Hematopoietic multipotent progenitor cell (in vitro differentiated cells): ENCODE data around the gene GADD45G.

DNA sequence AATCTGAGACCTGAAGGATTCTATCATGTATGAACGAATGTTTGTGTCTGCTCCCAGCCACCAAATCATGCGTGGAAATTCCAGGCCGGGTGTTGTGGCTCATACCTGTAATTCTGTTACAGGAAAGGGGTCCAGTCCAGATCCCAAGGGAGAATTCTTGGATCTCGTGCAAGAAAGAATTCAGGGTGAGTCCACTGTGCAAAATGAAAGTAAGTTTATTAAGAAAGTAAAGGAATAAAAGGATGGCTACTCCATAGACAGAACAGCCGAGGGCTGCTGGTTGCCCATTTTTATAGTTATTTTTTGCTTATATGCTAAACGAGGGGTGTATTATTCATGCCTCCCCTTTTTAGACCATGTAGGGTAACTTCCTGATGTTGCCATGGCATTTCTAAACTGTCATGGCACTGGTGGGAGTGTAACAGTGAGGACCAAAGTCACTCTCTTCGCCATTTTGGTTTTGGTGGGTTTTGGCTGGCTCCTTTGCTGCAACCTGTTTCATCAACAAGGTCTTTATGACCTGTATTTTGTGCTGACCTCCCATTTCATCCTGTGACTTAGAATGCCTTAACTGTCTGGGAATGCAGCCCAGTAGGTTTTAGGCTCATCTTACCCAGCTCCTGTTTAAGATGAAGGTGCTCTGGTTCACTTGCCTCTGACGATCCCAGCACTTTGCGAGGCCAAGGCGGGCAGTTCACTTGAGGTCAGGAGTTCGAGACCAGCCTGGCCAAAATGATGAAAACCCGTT lies 2.1 kb upstream of the CKS2 start:
- CAGE, long polyA plus RNA: no peak

GRCh38 chr9:89363258-89364441 lies 45.4 kb downstream of the SECISBP2 start:
- CAGE, long polyA plus RNA: no peak

GRCh38 chr9:89386732-89387337 lies 68.5 kb downstream of the SECISBP2 start:
- CAGE, long polyA plus RNA: no peak

DNA sequence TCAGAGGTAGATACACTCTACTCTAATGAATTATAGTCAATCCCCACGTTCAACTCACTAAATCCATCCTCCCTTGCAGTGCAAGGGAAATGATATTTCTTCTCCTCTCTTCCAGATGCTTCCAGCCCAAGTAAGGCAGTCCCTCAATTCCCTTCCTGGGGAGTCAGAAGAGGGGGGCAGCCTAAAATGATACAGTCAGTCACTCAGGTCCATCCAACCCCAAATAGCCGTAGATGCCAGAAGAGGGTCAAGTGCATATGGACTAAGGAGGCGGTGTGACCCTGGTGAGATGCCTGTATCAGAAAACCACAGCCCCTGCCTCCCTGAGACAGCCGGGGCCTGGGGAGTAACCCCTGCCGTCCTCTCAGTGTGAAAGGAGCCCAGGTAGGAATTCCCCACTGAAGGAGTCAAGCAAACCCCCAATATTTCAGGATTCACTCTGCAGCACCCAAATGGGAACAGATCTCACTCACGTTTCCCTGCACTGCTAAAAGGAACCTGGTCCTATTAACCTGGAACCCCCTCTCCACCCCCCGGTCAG lies 70.7 kb downstream of the SEMA4D start:
- CAGE, long polyA plus RNA: no peak

GRCh38 chr9:89435188-89436095 lies 62.5 kb downstream of the SEMA4D start:
- CAGE, long polyA plus RNA: no peak

- CAGE, long polyA plus RNA: no peak
These were observed 9.7 kb upstream of the SEMA4D start for GRCh38 chr9:89507566-89508033.

DNA sequence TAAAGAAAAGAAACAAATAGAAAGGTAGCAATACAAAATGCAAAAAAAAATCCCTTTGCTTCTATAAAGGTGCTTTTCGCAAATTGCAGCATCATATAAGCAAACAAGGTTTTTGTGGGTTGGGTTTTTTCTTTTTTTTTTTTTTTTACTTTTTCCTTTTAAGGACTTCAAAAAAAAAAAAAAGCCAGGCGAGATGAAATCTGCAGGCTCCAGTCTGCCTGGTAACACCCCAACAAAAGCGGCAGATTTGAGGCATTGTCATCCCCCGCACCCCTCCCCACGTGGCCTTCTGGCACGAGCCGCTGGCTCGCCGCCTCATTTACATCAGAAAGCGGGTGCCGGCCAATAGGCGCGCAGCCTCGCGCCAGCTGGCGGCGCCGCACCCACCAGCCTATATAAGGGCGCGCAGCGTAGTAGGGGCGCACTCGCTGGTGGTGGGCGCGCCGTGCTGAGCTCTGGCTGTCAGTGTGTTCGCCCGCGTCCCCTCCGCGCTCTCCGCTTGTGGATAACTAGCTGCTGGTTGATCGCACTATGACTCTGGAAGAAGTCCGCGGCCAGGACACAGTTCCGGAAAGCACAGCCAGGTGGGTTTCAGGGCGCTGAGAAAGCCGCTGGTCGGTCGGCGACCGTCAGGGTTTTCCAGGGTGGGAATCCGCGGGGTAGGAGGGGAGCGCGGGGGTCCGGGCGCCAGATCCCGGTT lies at the start of gene GADD45G:
Gene GADD45G (plus strand): TSS at position 422 of the 700 bp plus-strand sequence.
- CAGE, long polyA plus RNA: start-site peak on the plus strand centred at position 423 of the sequence, 8 bp wide, 41 reads

GRCh38 chr9:89621332-89622104 lies 16.7 kb downstream of the GADD45G start:
- CAGE, long polyA plus RNA: no peak

DNA sequence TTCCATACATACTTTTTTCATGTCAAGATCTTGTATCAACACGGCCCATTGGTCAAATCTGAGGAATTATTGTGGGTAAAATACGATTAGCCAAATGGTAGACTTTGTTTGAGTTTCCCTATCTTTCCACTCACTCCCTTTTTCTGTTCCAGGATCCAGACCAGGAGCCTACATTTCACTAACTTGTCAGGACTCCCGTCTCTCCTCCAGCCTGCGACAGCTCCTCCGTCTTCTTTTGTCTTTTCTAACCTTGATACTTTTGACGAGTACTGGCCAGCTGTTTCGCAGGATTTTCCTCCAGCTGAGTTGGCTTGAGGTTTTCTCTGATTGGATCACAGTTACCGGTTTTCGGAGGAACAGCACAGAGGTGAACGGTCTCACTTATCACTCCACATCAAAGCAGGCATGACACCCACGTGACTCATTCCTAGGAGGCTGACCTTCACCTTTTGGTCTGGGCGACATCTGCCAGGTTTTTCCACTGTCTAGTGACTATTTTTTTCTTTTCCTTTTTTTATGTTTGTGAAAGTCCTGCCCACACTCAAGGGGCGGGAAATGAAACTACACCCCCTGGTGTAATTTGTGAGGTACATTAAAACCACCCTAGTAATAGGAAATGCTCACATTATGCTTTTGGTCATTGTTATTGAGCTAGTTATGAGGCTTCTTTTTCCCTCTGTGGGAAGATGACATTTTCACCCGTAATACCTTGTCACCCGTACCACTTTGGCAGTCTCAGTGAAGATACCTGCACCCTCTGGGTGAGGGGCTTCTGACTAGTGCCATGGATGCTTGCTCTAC lies 319.1 kb downstream of the GADD45G start:
- CAGE, long polyA plus RNA: no peak

DNA sequence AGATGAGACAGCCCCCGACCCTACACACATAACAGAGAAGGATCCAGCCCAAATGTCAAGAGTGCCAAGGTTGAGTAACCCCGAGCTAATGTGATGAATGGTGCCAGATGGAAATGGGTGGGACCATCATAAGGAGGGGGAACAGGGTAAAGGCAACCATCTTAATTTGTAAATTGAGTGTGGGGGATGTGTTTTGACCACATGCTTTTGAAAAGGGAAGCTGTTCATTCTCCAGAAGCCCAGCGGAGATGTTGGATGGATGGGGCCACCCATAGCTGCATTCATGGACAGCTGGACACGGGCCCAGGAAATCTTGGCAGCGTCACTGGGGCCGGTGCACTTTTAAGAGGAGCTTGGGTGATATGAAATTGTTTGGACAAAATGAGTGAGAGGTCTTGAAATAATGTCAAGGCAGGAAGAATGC lies 33.5 kb downstream of the SYK start:
- CAGE, long polyA plus RNA: no peak

DNA sequence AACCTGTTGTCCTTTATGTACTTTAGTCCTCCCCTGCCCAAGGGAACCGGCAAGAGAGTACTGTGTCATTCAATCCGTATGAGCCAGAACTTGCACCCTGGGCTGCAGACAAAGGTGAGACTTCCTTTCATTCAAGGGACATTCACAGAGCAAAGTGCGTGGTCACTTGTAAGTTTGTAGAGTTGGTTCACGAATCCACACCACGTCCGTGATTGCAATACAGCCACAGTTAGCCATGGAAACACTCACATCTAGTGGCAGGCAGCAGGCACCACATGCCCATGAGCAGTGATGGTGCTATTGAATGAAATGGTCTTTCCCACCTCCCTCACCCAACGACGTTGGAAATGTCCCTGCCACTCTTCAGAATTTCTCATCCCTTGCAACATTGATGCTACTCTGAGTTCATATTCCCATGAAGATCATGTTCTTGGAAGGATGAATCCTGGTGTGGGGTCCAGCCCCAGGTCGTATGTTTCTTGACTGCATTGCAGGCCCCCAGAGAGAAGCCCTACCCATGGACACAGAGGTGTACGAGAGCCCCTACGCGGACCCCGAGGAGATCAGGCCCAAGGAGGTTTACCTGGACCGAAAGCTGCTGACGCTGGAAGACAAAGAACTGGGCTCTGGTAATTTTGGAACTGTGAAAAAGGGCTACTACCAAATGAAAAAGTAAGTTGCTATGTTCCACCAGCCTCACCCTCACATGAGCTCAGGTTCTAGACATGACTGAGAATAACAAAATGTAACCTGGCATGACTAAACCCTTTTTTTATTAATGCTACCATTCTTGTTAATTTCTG lies 72.8 kb downstream of the SYK start:
- CAGE, long polyA plus RNA: no peak

GRCh38 chr9:90919478-90920363 lies 118.1 kb downstream of the SYK start:
- CAGE, long polyA plus RNA: no peak

GRCh38 chr9:91035183-91036003 lies 233.8 kb downstream of the SYK start:
- CAGE, long polyA plus RNA: no peak

- CAGE, long polyA plus RNA: no peak
These were observed 242.7 kb downstream of the AUH start for GRCh38 chr9:91118868-91119564.

DNA sequence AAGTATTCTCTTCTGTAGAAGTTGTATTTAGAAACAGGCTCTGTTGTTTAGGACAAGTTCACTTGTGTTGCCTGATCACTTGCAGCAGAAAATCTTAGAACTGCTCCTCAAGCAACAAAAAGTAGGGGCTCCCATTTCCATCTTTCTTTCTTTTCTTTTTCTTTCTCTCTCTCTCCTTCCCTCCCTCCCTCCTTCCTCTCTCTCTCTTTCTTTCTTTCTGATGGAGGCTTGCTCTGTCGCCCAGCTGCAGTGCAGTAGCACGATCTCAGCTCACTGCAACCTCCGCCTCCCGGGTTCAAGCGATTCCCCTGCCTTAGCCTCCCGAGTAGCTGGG lies 167.4 kb downstream of the AUH start:
- CAGE, long polyA plus RNA: no peak

DNA sequence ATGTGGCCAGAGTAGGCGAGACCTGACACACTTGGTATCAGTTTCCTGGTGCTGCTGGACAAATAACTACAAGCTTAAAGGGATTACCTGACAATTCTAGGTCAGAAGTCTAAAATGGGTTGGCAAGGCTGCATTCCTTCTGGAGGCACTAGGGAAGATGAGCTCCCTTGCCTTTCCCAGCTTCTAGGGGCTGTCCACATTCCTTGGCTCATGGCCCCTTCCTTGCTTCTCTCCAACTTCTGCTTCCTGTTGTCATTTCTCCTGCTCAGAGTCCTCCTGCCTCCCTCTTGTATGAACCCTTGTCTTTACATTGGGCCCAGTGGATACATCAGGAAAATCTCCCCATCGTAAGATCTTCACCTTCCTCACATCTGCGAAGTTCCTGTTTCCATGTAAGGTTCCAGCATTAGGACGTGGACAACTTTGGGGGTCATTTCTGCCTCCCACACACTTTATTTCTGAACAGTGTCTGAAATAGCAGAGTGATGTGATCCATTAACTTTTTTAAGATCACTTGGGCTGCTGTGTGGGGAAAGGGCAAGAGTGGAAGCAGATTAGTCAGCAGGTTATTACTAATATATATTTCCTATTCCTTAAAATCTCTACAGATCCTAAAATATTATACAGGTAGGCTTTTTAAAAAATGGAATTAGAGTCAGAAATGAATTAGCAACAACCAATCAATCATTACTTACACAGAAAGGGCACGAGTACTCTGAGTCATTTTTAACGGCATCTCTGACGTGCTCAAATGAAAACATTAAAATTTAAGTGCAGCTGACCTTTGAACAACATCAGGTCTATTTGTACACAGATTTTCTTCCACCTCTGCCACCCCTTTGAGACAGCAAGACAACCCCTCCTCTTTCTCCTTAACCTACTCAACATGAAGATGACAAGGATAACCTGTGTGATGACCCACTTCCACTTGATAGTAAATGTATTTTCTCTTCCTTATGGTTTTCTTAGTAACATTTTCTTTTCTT lies 19.4 kb downstream of the AUH start:
- CAGE, long polyA plus RNA: no peak

GRCh38 chr9:91358864-91359885 lies 2.5 kb downstream of the AUH start:
- CAGE, long polyA plus RNA: no peak

DNA sequence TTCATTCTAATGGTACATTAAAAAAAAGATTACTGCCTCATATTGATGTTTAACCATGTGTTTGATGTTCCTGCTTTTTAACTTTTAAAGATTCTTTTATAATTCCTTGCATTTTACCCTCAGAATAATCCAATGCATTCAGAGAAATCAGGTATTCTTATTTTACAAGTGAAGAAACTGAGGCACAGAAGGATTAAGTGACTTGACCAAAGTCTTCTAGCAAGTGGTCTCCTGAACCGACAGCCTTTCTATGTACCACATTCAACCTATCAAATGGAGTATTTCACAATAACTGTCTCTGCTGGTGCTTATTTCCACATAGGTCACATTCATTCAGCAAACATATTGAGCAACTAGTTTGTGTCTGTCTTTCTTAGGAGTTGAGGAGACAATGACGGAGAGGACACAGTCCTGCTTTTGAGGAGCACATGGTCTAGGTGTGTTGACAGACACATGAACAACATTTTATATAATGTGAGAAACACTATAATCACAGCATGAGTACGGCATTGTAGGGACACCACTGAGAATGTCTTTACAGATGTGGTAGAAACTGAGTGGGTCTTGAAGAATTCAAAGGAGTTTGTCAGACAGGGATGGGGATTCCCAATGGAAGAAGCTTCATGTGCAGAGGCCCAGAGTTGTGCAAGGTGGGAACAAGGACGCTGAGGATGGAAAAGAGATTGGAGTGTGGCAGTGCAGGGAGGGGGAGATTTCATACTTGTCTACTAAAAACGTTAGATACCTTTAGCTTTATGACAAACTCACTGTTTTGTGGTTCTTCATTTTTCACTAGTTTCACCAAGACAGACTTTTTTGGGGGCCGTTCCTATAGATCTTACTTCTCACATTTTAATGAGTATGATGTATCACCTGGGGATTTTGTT lies 28.5 kb downstream of the NFIL3 start:
- CAGE, long polyA plus RNA: no peak

GRCh38 chr9:91428798-91429250 lies 5.2 kb upstream of the NFIL3 start:
- CAGE, long polyA plus RNA: no peak

GRCh38 chr9:91517608-91517816 lies 93.9 kb upstream of the NFIL3 start:
- CAGE, long polyA plus RNA: no peak